Airway epithelial cell (primary cell): ENCODE measurements around a stretch of chr10.

DNA sequence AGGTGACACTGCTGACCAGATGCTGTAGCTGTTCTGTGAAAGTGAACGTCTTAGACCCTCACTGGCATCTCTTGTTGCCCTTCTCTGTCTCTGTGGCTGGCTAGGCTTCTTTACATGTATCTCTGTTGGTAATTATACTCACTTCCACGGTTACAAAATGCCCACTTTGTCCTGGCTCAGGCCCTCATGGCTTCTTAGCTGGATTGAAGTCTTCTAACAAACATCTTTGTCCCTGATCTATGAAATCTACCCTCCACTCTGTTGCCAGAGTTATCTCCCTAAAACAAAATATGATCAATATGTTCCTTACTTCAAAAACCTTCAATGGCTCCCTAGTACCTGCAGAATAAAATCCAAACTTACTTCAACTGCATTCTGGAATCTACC lies 30.1 kb upstream of the PDLIM1 start:
- RAMPAGE, long total RNA = no peak

GRCh38 chr10:95389654-95390334 lies 99.0 kb upstream of the PDLIM1 start:
- RAMPAGE, long total RNA = no peak

DNA sequence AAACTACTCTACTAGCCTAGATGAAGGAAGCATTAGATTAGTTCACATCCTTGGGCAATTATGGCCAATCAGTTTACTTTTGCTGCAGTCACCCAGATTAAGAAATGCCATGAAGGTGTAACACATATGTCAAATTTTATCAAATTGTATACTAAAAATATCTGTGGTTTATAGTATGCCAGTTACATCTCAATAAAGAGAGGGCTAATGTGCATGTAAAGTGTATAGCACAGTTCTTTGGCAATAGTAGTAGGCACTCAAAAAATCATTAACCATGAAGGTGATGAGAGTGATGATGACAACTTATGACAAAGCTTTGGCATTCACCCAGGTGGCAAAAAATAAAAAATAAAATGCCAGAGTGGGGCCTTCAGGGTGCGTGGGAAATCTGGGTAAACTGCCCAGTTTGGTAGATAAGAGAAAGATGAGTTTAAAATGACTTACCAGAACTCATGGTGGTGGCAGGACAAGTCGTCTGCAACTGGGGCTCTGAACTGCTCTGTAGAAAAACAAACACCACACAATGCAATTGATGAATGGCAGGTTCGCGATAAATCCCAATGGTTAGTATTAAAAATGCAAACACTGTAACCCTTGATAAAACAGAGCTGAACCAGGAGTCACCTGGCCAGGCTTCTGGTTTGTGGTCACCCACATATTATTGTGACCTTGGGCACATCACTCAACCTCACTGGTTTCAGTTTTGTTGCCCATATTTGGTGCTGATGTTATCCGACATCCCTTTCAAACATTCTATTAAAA lies 120.3 kb downstream of the SORBS1 start:
- RAMPAGE, long total RNA = no peak

DNA sequence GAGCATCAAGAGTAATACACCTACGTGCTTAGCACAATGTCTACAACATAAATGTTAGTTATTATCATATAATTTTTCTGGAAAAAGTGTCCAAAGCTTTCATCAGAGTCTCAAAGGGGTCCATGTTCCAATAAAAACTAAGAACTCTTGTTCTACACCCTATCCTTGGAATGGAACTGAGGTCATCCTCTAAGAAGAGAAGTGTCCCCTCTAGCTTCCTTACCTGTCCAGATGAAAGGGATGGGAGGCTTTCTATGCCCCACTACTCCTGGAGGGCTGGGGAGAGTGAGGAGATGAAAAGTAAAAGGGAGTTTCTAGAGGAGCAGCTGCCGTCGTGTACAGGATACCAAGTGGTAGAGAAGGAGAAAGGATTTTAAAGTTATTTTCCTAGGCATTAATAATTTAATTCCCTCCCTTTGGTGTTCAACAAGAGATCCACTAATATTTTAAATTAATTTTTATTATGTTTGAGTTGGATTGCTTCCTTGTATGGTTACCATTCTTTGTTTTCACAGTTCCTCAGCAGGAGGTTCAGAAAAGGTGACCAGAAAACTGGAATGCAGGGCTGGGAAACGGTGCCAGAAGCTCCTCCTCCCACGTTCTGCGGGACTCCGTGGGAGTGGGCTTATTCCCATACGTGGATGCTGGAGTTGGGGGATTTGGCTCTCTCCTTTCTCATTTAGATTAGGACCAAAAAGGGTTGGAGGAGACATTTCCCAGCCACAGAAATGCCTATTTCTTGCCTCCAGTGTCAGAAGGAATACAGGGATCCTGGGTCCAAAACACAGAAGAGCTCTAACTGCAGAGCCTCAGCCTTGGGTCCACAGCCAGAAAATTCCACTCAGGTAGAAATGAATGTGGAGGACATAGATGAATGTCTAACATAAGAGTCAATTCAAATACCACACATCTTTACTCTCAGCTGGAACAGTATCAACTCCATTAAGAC lies 56.2 kb downstream of the SORBS1 start:
- RAMPAGE, long total RNA = no peak

DNA sequence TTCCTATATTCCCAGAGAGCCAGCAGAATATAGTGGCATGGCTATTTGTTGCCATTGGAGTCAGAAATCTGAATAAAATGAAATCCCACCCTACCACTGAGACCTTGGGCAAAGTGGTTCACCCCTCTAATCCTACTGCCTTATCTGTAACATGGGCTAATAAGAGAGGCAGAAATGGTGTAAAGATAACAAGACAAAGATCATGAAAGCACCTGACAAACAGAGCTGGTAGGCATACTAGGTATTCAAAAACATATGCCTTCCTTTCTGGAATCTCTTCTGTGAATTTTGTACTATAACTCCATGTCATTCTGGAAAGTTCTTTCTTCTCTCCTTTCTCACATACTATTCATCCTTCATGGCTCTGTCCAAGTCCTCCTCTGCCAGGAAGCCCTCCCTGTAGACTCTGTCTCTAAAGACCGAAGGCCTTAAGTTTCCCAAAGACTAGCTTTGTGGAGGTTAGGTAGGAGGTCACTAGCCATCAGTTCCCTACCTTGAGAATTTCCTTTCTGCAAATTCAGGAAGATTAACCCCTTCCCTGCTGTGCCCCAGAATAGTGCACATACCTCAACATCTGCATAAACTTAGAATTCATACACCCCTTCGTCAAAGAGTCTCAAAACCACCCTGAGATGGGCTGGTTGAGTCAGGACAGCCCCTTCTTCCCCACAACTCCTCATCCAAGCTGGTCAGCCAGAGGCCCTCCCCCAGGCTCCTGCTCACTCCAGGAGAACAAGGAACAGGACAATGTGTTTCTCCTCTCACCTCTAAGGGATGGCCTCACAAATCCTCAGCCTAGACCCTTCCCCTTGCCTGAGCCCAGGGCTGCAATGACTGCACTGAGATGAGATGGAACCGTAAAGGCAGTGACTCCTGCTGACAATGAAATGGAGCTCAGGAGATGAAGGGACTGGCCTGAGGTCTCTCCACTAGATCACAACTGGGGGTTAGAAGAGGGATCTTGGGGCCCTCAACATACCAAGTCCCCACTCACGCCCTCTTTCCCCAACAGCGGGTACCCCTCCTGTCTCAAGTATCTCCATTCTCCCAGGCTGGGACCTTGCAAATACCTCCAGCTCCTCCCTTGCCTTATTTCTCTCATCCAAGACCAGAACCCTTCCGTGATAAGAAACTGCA lies 20.5 kb downstream of the SORBS1 start:
- RAMPAGE, long total RNA = no peak

GRCh38 chr10:95543443-95544092 lies 17.6 kb downstream of the SORBS1 start:
- RAMPAGE, long total RNA = no peak

DNA sequence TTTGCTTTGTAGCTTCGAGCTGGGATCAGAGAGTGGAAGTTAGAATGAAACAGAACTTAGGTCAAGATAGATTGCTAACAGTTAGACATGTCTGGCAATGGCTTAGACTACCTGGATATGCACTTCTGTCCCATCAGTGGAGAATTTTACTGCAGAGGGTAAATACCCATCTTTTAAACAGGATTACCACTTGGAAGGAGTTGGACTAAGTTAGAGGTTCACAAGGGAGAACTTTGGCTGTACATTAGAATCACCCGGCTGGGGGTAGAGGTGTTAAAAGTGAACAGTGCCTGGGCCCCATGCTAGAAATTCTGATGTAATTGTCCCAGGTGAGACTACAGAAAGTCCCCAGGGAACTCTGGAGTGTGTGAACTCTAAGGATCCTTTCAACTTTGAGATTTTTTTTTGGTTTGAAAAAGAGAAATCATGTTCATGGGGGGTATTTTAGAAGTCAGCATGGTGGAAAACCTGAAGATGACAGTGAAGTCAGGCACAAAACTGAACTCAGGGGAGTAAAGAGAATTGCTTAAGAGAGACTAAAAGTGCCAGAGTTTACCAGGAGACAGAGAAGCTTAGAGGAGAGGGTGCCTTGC lies 35.6 kb downstream of the ENTPD1 start:
- RAMPAGE, long total RNA = no peak

DNA sequence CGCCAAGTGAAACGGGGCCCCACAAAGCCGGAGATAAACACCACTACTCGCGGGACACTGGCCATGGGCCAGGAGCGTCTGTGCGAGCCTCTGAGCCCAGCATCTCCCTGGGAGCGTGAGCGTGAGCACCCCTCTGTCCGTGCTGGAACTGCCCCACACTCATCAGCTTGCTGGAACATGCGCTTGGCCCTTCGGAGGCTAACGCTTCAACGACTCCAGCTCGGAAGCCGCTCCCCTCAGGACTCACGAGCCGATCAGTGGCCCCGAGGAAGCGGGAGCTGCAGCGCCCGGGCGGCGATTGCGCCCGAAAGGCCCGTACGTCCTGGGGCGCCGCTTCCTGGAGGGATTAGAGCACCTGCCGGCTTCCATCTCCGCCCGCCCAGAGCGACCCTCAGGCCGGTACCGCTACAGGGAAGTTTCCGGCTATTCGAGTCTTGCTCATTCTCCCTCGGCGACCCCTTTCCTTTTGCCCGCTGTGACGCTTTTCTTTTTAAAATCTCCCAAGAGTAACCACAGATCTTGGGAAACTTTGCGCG lies 1.1 kb downstream of the TLL2 start:
- RAMPAGE, long total RNA = no peak

GRCh38 chr10:96588031-96588490 lies 1.2 kb upstream of the TM9SF3 start:
- RAMPAGE, long total RNA = no peak

DNA sequence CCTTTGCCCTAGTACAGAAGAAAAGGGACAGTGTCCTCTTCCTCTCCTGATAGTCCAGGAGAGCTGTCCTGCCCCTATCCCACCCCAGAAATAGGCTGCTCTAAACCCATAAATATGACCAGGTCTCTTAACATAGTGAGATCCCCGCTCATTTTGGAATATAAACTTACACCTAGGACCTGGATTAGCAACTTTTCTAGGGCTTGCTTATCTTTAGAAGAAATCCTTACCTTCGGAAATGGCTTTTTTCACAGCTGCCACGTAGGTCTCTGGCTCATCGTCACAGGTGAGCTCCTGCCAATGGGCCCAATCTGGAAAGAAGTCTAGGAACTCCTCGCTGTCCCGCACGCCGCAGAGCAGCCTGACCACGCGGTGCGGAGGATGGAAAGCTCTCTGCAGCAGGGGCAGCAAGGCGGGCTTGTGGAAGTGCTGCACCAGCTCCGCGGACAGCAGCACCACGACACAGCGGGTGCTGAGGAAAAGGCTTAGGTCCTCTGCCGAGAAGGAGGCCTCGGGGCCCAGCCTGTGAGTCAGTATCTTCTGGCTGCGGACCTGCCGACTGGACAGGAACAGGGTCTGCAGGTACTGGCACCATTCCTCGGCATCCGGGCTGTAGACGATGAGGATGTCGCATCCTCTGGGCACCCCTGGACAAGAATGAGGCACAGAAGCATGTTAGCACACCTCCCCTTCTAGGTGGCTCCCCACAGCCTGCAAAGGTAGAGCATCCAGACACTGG lies 10.8 kb downstream of the PIK3AP1 start:
- RAMPAGE, long total RNA = no peak

DNA sequence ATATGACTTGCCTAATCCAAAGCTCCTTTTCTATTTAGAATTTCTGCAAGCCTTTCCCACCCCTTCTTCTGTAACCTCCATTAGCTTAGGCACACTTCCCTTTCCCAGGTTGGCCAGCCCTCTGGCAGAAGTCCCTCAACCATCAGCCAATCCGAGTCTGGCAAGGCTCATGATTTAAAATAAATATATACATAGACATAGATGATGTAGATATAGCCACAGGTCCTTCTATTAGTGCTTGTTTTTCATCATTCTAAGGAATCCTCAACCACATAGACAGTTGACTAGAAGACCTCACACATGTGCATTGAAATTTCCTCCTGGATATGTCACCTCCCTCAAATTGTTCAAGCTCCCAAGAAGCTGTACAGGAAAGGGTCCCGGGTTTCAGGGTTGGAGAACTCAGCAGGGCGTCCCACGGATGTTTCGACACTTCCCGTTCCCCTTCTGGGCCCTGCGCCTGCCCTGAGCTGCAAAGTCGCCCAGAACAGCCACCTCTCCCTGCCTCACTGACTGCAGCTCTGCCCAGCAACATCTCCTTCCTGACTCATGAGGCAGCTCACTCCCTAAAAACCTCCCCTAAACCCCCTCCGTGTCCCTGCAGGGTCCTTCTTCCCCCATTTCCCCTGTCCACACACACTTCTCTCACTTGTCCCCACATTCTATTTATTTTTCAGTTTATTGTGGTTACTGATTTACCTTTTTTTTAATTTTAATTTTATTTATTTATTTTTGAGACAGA lies 20.5 kb upstream of the PIK3AP1 start:
- RAMPAGE, long total RNA = no peak

DNA sequence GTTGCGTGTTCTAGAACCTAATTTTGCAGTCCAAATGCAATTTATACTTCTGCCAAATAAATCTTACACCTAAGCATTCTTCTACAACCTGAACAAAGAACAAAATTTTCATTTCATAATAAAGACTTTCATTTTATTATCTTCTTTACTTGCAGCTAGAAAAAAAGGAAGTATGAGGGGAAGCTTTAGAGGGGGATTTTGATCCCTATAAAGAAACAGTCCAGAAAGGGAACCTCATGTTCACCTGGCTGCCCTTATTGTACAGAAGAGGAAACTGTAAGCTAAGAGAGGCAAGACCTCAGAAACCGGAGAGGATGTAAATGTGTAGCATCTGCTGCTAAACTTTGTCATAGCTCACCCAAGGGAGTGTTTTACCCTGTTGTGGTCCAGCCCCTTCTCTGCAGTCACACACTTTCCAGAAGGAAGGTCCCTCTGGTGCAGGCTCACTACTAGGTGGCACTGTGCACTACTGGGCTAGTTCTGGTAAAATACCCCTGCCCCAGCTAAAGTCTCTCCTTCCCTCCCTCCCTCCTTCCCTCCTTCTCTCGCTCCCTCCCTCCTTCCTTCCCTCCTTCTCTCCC lies 42.6 kb upstream of the LCOR start:
- RAMPAGE, long total RNA = no peak

DNA sequence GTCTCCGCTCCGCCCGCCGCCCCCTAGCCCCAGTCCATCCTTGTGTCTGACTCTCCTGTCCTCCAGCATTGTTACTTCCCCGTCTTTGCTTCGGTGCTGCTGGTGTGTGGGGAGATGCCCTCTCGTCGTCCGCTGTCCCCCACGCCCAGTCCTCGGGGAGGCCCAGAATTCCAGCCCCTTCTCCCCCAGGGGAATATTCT lies 1.3 kb downstream of the LCOR start:
- RAMPAGE, long total RNA = no peak

DNA sequence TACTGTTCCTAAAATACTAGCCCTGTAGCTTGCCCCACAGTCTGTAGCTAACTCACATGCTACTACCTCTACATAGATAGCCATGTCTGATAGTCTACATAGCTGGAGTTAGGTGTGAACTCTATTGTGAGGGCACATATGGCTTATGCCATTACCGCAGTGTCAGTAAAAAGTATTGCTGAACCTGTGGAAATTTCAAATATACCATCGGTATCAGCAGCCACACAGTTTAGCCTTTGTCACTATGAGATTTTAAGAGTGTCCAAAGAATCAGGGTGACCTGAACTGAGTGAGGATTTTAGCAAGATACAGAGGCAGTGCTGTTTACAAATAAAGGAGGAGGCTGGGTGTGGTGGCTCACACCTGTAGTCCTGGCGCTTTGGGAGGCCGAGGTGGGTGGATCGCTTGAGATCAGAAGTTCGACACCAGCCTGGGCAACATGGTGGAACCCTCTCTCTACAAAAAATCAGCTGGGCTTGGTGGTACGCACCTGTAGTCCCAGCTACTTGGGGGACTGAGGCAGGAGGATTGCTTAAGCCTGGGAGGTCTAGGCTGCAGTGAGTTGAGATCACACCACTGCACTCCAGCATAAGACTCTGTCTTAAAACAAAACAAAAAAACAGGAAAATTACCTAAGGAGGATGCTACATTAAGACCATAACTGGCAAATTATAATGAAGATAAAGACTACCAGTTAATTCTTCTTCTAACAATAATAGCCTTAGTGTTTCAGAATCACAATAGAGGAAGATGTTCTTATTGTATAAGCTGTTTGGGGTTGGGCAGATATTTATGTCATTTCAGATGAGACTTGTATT lies 40.2 kb downstream of the LCOR start:
- RAMPAGE, long total RNA = no peak

DNA sequence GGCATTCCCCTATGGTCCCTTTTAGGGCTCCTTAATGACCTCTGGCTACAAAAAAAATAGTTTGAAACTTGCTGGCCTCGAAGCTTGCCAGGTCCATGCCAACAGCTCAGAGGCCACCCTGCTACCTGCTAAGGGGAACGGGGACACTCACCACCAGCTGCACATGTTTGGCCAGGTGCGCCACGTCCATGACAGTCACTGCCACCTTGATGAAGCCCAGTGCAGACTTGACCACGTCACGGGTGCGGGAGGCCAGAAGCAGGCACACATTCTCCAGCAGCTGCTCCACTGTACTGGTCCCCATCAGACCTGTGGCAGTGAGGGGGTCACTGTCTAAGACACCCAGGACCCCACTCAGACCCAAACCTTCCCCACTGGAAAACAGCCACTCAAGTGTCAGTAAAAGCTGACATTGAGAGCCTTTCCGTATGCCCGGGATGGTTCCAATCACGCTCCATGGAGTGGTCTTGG lies 31.8 kb downstream of the RRP12 start:
- RAMPAGE, long total RNA = no peak

GRCh38 chr10:97388304-97388738 lies 12.8 kb downstream of the RRP12 start:
- RAMPAGE, long total RNA = no peak

GRCh38 chr10:97541752-97542792 lies 30.5 kb upstream of the ANKRD2 start:
- RAMPAGE, long total RNA = no peak

DNA sequence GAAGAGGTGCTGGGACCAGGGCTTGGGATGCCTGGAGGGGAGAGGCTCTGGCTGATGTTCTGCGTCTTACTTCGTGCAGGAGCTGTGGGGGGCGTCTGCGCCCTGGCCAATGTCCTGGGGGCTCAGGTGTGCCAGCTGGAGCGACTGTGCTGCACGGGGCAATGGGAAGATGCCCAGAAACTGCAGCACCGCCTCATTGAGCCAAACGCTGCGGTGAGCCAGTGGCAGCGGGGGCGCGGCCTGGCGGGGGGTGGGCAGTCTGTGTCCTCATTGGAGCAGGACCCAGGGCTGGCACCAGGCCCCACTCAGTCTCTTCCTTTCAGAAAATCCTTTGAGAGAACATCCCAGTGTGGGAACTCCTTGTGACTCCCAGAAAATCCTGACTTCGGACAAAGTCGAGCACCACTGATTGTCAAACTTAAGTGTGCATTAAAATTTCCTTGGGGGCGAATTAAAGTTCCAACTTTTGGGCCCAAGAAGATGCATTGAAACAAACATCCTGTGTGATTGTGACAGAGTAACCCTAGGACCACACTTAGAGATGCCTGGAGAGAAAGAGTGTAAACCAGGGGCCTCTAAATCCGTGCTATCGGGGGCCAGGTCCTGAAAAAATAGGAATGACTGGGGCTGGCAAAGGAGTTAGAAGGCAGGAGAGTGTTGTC lies 12.4 kb downstream of the C10orf62 start:
- RAMPAGE, long total RNA = no peak

GRCh38 chr10:97608839-97609917 lies 19.7 kb downstream of the C10orf62 start:
- RAMPAGE, long total RNA = no peak

DNA sequence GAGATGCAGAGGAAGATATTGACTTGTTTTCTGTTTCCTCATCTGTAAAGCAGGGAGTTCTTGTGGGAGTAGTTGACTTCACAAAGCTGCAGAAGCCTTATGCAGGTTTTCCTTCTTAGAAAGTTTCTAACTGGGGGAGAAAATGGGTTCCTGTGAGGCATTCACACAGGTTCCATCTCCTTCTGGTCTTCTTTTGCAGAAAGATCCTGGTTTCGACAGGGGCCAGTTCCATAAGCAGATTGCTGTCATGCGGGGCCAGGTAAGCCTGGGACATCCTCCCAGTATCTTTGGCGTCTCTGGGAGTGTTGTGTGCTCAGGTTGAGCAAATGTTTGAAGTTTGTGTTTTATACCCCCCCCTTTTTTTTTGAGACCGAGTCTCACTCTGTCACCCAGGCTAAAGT lies 20.2 kb downstream of the AVPI1 start:
- RAMPAGE, long total RNA = no peak